ENCODE results near the genes RPTOR and PVALEF.

DNA sequence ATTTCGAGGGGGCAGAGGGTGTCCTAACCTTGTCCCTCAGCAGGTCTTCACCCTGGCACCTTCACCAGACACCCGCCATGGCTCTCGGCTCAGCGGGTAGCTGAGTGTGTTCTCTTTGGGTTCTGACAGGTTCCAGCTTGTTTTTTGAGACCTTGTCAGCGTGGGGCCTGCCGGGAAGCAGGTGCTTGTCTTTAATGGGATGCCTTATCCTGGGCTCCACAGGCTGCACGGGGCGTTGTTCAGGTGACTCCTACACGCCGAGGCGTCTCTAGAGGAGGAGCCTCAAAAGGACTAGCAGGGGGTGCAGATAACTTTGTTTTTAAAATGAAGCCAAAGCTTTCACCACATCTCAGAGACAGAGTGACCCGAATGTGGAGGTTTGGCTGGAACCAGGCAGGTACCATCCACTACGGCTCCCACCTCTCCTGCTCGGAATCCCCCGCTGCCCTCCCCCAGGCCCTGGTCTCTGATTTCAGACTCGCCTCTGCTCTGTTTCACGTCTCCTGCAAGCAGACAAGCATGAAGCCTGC lies 25.1 kb upstream of the NPTX1 start:
- PRO-cap: no peak
- RAMPAGE, long total RNA, 4 experiments: no peak in any of the 4 experiments

- PRO-cap: no peak
- RAMPAGE, long total RNA, 4 experiments: start-site peak on the plus strand in 4 of 4 experiments, at chr17:80544817-80545108 at its widest, 10 to 44 reads per replicate
Observed at GRCh38 chr17:80544498-80545157, at the start of gene RPTOR. TSS of gene RPTOR (plus strand) at chr17:80544838.

GRCh38 chr17:80725978-80726198 lies 181.2 kb downstream of the RPTOR start:
- PRO-cap: no peak
- RAMPAGE, long total RNA, 4 experiments: no peak in any of the 4 experiments

DNA sequence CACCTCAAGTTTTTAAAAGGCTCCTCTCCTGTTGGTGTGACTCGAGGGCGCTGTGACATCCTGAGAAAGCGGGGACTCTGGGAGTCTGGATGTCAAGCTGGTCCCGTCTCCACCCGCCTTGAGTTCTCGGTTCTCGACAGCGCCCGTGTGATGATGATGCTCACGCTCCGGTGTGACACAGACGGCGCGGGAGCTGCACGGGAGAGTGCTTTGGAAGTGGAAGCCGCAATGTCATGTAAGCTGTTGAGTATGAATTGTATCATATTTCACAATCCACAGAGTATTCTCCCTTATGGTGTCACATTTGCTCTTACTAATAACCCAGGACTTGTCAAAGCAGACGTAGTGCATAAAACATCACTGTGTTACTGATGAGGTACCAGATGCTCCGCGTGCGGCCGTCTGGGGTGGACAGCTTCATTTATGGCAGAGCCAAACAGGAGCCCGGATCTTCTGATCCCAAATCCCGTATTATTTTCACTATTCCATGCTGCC lies 217.5 kb upstream of the CHMP6 start:
- PRO-cap: no peak
- RAMPAGE, long total RNA, 4 experiments: no peak in any of the 4 experiments

DNA sequence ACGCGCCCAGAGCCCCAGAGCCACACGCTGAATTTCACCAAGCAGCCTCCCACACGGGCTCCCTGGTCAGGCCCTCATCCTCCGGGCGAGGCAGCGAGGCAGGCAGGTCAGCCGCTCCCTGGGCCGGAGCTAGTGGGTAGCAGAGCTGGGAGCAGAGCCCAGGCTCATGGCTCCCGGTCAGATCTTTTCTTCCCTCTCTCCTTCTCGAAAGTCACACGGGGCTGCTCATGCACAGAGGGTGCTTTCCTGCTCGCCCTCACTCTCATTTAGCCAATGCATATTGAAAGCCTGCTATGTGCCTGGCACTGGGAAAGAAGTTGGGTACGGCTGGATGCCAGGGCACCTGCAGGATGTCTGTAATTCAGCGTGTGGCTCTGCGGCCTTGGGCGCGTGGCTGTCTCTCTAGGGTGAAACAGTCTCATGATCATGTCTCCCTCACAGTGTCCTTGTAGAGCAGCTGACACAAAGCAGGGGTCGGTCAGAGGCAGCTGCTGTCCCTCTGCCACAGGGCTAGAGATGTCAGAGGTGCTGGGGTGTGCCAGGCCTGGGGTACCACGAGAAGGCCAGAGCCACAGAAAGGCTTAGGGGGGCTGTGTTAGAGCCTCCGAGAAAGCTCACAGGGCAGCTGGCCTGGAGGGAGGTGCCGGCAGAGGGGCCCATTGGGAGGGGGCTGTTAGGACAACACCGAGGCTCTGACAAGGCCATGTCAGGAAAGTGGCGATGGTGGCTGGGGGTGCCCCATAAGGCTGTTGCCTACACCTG lies 155.4 kb upstream of the CHMP6 start:
- PRO-cap: no peak
- RAMPAGE, long total RNA, 4 experiments: no peak in any of the 4 experiments

DNA sequence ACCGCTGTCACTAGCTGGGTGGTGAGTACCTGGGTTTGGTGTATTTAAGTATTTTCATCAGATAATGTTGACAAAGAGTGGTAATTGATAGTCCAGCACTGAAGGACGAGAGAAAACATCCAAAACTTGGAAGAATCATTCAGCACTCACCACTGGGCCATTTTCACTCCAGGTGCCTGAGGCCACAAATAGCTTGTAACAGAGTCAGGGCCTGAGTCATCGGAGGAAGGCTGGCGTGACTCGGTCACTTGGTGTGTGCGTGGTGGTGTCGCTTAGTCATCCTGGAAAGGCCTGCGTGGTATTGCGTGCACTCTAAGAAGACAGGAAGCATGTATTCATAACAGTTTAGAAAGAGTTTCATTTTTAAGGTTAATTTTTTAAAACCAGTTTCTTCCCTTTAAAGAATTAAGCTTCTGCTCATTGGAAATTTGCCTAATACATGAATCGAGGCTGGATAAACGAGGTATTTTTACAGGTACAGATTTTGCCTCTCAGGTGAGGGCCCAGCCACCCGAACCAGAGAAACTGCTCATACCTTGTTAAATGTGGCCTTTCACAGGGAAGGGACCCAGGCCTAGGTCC lies 135.1 kb upstream of the CHMP6 start:
- PRO-cap: no peak
- RAMPAGE, long total RNA, 4 experiments: no peak in any of the 4 experiments

GRCh38 chr17:80958863-80959185 lies 32.8 kb upstream of the CHMP6 start:
- PRO-cap: no peak
- RAMPAGE, long total RNA, 4 experiments: no peak in any of the 4 experiments

DNA sequence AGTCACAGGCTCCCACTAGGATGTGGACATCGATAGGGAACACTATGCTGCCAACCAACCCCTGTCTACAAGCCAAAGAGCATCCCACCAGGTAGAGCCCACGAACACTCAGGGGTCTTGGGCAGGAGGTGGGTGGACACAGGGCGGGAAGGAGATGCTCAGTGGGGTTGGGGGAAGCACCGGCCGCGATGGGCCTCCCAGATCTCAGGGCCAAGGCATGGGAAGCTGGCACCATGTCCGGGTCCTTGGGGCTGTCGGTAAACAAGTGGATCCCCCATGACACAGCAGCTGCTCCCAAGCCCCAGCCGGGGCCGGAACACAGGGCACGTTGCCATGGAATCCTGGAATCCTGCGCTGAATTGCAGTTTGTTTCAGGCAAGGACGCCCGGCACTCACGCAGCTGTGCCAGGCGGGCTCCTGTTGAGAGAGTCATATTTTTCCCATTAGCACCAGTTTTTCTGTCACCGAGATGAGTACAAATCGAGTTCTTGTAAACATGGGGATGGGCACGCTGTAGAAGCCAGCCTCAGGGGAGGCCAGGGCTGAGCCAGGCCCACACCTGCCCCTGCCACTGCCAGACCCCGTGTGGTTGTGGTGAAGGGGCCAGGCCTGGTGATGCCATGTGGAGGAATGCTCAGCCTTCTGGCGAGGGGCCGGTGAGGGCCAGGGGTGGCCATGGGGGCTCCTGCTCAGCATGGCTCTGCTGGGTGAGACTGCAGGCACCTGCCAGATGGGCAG lies 22.9 kb upstream of the CHMP6 start:
- PRO-cap: no peak
- RAMPAGE, long total RNA, 4 experiments: no peak in any of the 4 experiments

DNA sequence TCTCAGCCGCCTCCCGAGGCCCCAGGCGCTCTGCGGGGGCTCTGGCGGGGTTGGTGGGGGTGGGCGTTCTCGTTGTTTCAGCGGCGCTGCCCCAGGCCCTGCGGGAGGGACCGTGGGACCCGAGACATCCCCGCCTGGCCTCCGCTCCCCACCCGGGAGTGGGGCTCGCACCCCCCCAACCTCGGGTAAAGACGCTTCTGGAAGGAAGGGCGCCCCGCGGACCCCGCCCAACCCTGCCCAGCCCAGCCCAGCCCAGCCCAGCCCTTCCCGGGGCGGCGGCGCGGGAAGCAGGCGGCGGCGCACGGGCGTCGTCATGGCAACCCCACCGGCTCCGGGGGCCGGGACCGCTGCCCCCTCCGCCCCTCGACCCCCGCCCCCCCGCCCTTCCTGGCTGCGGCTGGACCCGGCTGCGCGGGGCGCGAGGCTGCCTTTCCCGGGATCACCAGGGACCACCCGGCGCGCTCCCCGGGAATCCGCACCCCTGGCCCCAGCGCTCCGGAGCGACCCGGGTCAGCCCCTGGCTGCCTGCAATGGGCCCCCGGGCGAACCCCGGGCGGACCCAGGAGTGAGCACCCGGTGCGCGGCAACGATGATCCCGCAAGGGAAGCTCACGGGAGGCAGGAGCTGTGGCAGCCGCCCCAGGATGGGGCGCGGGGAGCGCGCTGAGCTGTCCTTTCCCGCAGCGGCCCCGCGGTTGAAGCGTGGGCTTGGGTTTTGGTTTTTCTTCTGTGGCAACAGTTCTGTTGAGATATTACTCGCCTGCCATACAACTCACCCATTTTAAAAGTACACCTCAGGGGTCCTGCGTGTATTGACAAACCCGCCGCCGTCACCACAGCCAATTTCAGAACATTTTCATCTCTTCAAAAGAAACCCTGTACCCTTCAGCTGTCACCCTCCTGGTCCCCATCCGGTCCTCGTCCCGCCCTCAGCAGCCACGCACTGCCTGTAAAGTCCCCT lies 12.6 kb downstream of the CHMP6 start:
- PRO-cap: no peak
- RAMPAGE, long total RNA, 4 experiments: no peak in any of the 4 experiments

- PRO-cap: no peak
- RAMPAGE, long total RNA, 4 experiments: no peak in any of the 4 experiments
Observed at GRCh38 chr17:81068814-81069447, 34.0 kb downstream of the BAIAP2 start.

- PRO-cap: no peak
- RAMPAGE, long total RNA, 4 experiments: no peak in any of the 4 experiments
Observed at GRCh38 chr17:81119022-81120135, 45.9 kb upstream of the PVALEF start.

DNA sequence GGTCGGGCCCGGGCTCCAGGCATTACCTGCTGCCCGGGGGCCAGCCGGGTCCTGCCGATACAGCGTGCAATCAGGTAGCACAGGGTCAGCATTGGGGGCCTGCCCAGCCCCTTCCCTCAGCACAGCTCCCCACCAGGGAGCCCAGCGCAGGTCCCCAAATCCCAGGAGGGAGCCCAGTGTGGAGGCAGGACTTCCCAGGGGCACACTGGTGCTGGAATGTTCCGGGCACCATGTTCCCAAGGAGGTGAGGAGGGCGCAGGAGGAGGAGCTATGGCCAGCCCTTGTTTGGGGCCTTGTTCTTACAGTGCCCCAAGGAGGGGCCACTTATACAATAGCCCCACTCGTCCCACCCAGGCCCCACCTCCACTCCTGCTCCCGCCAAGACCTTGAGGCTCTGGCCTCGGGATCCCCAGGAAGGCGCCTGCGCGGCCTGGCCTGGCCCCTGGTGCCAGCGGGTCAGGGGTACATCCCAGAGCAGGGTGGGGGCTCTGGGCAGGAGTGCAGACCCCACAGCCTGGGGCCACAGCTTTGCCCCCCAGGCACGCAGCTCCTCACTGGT lies 32.6 kb upstream of the PVALEF start:
- PRO-cap: no peak
- RAMPAGE, long total RNA, 4 experiments: no peak in any of the 4 experiments

GRCh38 chr17:81155241-81155440 lies 10.2 kb upstream of the PVALEF start:
- PRO-cap: no peak
- RAMPAGE, long total RNA, 4 experiments: no peak in any of the 4 experiments

- PRO-cap: no peak
- RAMPAGE, long total RNA, 4 experiments: no peak in any of the 4 experiments
Observed at GRCh38 chr17:81164815-81165598, at the start of gene PVALEF. TSS of gene PVALEF (plus strand) at chr17:81165507.

DNA sequence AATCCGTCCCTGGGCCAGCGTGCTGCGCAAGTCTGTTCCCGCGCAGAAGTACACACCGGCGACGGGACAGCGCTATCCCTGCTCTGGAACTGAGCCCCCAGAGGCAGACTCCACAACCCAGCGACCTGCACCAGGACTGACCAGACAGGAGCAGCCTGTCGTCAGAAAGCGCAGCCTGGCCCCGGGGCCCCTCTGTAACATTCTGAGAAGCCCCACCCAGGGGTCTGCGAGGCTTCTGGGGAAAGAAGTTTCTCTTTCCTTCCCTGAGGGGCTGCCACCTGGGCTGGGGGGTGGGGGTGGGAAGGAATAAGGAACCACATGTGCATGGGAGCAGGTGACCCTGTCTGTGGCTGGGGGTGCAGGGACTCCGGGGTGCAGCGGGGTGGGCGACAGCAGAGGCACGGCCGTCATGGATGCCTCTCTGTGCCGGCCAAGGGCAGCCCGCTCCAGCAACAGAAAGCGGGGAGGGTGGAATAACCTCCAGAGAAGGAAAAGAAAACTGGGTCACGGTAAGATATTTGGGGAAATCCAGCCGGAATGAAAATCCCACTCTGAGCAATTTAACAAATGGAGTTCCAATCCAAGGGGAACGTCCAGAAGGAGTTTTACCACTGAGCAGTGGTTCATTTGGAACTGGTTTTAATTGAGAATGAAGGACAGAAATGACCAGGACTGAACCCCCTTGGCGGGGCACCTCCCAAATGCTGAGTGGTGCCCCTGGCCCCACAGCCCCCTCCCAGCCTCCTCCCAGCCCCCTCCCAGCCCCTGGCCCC lies 4.2 kb downstream of the NDUFAF8 start:
- PRO-cap: no peak
- RAMPAGE, long total RNA, 4 experiments: no peak in any of the 4 experiments

DNA sequence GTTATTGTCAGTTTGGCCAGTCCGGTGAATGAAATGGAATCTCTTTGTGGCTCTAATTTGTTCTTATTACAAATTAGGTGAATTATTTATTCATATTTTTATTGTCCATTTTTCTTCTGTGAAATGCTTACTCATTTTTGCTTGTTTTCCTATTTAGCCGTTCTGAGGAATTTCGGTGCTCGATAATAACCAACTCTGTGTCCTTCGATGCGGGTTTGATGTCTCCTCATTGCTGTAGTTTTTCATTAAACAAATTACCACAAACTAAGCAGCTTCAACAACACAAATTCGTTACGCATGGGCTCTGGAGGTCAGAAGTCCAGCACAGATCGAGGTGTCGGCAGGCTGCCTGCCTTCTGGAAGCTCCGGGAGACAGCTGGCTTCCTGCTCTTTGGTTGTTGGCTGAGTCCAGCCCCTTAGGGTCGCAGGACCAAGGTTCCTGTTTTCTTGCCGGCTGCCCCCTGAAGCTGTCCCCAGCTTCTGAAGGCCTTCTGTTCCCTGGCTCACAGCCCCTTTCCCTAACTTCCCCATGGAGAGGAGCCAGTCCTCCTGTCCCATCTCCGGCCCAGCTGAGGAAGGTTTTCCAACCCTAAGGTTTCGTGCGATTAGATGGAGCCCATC lies 4.2 kb upstream of the SLC38A10 start:
- PRO-cap: no peak
- RAMPAGE, long total RNA, 4 experiments: no peak in any of the 4 experiments

DNA sequence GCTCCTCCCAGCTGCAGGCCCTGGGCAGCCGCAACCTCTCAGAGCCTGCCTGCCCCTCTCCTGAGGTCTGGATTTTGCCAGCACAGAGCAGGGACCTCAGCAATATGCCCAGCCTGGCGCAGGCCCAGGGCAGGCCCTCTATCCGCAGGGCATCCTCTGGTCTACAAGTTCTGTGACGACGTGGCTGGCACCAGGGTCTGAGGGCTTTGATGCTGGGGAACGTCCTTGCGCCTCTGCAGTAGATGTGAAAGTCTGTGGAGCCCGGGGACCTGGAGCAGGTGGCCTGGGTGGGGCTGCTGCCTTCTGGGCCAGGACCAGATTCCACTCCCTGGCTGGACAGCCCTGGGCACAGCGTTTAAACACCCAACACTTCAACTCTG lies 36.6 kb upstream of the SLC38A10 start:
- PRO-cap: no peak
- RAMPAGE, long total RNA, 4 experiments: no peak in any of the 4 experiments

DNA sequence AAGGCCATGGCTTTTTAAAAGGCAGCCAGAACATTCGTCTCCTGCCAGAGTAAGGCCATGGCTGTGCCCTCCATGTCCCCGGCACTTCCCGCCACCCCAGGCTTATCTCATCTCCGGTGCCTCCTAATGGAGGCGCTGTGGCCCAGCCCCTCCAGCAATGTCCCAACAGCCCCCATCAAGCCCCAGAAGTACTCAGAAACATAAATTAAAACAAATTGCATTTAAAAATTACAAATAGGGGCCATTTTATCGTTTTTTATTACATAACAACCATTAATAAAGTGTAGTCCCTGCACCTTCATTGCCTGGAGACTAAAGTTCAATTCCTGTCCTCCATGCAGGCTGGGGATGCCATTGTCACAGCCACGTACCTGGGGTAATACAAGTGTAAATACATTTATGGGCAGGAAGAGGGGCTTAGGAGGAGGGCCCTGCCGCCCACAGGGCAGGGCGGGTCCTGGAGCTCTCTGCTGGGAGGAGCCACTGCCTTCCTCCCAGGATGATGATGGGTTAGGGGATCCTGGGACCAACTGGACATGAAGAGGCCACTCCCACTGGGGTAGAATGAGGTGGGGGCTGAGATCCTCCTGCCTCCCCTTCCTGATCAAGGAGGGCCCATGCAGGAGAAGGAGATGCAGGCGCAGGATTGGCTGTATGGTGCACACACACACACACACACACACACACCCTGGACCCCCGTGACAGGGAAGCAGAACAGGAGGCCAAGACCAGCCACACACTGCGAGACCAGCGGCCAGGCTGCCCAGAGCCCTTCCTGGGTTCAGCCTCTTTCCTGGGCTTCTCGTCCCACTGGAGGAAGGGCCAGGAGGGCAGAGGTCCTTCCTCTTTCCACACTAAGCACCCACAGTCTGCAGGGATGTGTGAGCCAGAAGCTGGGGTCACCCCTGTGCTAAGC lies 44.1 kb upstream of the SLC38A10 start:
- PRO-cap: bidirectional peak, plus-strand start at position 499 of the sequence, minus-strand start at position 314 of the sequence; bidirectional peak, plus-strand start at position 867 of the sequence, minus-strand start at position 812 of the sequence
- RAMPAGE, long total RNA, 4 experiments: no peak in any of the 4 experiments

- PRO-cap: bidirectional peak, plus-strand start at chr17:81346421, minus-strand start at chr17:81345985
- RAMPAGE, long total RNA, 4 experiments: no peak in any of the 4 experiments
Observed at GRCh38 chr17:81346304-81346566, 49.0 kb upstream of the BAHCC1 start.

DNA sequence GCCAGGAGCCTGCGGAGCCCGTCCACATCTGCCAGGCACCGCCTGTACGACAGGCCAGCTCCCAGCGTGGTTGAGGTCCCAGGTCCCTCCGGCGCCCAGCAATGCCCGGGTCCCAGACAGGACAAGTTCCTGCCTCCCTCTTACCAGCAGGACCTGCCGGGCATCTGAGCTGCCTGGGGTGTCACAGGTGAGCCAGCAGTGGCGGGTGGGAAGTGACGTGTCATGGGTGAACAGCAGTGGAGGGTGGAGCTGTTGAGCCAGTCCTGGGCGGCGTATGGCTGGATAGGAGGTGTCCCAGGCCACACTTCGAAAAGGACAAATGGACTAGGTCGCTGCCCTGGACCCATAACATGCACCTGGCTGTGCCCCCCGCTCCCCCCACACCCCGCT lies 15.7 kb upstream of the BAHCC1 start:
- PRO-cap: bidirectional peak, plus-strand start at position 260 of the sequence, minus-strand start at position 166 of the sequence
- RAMPAGE, long total RNA, 4 experiments: no peak in any of the 4 experiments

All from Peyer's patch (tissue), 4 donors.